T47D (cell line): ENCODE measurements around the genes UBE2E3, NEUROD1, PPP1R1C and DUSP19.

DNA sequence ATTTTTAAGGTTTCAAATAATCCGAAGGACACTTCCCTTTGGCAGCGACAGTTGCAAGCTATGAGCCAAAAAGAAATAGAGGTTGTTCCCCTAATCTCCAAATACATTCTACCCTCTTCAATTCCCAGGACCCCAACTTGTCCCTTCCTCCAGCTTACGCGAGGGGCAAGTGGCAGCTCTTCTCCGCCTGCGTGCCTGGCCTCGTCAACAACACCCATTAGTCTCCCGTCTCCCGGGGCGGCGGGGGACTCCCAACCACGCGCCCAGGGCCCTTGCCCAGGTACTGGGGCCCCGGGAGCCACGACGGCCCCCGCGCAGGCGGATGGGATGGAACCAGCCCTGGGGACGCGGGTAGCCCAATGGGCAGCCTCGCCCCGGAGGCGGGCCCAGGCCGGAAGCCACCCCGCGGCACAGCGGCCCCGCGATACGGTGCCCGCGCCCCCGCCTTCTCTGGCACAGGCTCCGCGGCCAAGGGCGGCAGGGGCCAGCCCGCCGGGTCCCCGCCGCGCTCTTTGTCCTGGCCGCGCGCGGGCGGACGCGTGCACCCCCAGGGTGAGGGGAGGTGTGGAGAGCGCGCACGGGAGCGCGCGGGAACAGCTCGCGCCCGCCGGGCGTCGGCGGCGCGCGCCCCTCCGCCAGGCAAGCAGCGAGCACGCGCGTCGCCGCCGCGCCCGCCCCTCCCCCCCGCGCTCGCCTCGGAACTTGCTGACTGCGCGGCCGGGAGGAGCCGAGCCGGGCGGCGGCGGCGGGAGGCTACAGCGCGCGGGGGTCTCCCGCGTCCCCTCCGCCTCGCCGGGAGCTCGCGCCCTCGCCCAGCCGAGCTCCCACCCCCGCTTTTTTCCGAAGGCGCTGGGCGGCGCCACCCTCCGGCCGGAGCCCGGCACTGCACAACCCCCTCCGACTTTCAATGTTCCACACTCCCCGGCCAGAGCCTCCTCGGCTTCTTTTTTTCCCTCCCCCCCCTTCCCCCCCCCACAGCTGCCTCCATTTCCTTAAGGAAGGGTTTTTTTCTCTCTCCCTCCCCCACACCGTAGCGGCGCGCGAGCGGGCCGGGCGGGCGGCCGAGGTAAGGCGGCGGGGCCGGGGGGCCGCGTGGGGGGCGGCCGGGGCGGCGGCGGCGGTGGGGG is at the start of gene UBE2E3:
Gene UBE2E3, plus strand, starts transcription at position 698 of the 1,127 bp plus-strand sequence.
- RRBS: 2% methylated on average over 72 of the region's 132 CpGs

DNA sequence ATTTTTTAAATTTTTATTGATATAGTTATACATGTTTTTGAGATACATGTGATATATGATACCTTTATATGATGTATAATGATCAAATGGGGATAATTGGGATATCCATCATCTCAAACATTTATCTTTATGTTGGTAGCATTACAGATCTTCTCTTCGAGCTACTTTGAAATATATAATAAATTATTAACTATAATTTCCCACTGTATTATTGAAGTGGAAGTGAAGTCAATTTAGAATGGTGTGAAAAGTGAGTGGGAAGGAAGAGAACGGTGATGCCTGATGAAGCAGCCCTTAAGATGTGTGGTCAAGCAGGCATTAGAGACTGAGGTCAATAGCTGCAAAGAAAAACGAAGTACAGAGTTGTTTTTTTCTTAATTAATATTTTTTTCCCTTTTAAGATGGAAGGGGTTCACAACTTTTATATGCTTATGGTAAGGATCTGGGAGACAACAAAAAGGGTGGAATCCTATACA is 34.3 kb downstream of the UBE2E3 start:
- RRBS: no CpG with 5 or more reads among the region's 3 CpGs

DNA sequence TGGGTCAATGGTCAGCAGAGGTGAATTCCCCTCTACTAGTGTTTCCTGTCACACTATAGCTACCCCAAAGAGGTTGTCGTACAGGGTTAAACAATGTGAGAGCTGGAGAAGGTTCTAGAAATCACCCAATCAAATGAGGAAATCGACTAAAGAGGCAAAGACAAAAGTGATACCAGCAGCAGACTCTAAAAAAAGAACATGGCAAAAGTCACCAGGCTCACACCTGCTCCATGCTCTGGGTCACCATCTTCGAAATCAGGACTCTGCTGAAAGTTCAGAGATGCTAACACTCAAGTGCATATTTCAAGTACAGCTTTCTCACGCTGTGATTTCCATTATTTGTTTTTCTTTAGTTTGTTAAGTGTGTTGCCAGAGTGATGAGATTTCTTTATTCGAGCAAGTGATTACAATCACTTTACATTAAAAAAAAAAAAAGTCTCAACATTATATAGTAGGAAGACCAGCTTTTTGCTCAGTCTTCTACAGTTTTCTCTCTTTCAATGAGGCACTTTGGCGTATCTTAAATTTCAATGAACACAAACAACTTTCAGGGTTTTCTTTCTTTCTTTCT is 144.5 kb upstream of the ITGA4 start:
- RRBS: no CpG with 5 or more reads among the region's 6 CpGs

- RRBS: 83% methylated on average over 6 of the region's 61 CpGs
Measured at GRCh38 chr2:181680370-181681401, at the start of gene NEUROD1. Gene NEUROD1, minus strand, starts transcription at chr2:181680517.

DNA sequence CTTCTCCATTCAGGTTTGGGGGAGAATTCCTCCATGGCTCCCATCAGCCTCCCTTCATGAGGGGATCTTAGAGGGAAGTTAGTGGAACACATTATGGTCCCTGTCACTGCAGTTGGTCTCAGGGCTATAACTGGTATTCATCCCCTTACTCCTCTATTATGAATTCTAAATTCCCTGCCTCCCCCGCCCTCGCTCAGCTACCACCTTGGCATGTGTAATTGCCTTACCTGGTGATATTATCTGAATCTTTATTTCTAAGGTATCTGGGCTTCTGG is 48.4 kb upstream of the NEUROD1 start:
- RRBS: no CpG with 5 or more reads among the region's 2 CpGs

- RRBS: no CpG with 5 or more reads among the region's 9 CpGs
Measured at GRCh38 chr2:181985460-181986288, at the start of gene PPP1R1C. Gene PPP1R1C, plus strand, starts transcription at chr2:181985853.

DNA sequence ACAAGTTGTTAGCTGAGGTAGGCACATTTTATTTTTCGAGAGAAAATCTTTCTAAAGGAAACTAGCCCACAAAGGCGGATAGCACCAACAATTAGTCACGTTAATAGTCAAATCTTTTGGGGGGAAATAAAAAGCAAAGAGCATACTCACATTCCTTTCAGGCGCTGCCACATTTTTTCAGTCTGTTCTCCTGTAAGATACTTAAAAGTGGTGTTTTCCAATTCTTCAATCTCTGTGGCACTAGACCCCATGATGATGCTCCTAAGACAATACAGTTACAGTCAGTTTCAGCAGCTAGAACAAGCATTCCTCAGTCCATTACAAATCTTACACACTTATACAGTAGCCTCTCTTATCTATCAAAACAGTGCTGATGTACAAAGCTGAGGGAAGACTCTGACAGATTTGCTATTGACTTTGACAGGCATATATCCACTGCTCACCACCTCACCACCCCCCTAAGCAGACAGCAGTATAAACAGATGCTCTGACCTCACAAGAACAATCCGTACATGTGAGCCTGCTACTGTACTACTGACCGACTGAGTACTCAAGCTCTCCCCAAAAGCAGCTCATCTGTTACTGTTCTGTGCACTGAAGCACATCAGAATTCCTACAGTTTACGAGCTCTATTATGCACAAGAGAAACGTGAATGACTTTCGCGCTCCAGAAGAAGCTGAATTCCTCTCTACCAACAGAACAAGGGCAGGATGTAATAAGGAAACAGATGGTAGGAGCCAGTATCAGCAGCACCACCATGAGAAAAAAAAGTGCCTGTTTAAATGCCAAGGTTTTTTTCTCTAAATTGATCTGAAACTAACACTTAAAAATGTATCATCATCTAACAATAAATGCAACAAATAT is 95.5 kb upstream of the PDE1A start:
- RRBS: no CpG with 5 or more reads among the region's 10 CpGs

GRCh38 chr2:182584249-182584534 is 131.9 kb upstream of the DNAJC10 start:
- RRBS: no CpG with 5 or more reads among the region's 2 CpGs

DNA sequence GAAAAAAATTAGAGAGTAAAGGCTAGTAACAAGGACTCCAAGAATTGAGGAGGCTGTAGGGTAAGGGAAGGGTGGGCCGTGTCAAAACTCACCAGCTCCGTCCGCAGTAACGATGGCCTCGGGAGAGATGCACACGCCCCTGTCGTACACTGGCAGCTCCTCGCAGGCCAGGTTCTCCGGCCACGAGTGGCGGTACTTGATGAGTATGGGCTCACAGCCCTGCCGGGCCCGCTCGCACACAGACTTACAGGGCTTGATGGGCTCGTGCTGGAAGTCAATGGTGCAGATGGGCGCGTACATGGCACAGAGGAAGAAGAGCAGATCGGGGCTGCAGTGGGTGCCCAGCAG is 480 bp downstream of the FRZB start:
- RRBS: 94% methylated on average over 2 of the region's 18 CpGs

- RRBS: no CpG with 5 or more reads among the region's 23 CpGs
Measured at GRCh38 chr2:183078569-183079458, at the start of gene DUSP19. Gene DUSP19, plus strand, starts transcription at chr2:183078747.

DNA sequence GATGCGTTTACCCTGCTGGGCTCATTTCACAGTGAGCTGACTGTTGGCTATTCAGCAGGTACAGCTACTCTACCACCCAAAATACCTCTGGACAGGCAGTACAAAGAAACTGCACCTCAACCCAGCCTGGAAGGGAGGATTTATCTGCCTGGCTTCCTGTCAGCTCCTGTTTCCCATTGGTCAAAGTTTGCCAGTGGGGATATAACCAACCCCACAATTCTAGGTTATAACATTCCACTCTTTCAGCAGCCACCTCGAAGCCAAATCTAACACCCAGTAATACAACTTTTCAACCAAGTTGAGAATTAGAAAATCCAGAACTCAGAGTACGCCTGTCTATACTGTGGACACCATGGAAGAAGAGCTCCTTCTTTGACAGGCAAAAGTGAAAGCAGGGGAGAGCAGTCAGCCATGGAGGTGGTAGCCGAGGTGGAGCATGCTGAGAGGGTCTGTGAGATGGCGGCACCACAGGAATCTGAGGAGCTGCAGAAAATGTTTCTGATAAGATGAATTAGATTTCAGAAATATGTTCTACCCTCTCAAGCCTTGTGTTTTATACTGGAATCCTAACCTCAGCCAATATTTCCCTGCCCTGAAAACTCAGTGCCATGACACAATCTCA is 10.8 kb downstream of the DUSP19 start:
- RRBS: no CpG with 5 or more reads among the region's 5 CpGs

- RRBS: no CpG with 5 or more reads among the region's 5 CpGs
Measured at GRCh38 chr2:185276355-185276661, 462.3 kb upstream of the FSIP2 start.

DNA sequence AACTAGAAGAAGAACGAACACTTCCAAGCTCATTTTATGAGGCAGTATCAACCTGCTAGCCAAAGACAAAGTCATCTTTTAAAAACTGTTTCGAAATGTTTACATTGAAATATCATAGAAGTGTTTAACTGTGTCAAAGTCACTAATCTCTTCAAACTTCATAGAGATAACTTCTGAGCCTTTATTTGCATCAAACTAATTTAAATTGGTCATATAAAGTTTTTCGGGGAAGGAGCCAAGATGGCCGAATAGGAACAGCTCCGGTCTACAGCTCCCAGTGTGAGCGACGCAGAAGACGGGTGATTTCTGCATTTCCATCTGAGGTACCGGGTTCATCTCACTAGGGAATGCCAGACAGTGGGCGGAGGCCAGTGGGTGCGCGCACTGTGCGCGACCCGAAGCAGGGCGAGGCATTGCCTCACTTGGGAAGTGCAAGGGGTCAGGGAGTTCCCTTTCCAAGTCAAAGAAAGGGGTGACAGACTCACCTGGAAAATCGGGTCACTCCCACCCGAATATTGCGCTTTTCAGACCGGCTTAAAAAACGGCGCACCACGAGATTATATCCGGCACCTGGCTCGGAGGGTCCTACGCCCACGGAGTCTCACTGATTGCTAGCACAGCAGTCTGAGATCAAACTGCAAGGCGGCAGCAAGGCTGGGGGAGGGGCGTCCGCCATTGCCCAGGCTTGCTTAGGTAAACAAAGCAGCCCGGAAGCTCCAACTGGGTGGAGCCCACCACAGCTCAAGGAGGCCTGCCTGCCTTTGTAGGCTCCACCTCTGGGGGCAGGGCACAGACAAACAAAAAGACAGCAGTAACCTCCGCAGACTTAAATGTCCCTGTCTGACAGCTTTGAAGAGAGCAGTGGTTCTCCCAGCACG is 126.0 kb downstream of the FSIP2 start:
- RRBS: no CpG with 5 or more reads among the region's 33 CpGs

GRCh38 chr2:186544218-186544915 is 45.5 kb upstream of the ITGAV start:
- RRBS: no CpG with 5 or more reads among the region's 3 CpGs

- RRBS: no CpG with 5 or more reads among the region's 21 CpGs
Measured at GRCh38 chr2:186590670-186591863, 1.2 kb downstream of the ITGAV start.

GRCh38 chr2:186592016-186592763 is 2.3 kb downstream of the ITGAV start:
- RRBS: no CpG with 5 or more reads among the region's 4 CpGs

GRCh38 chr2:186633940-186634673 is 44.3 kb downstream of the ITGAV start:
- RRBS: no CpG with 5 or more reads among the region's 1 CpG

GRCh38 chr2:186887111-186887535 is 38.2 kb upstream of the ZSWIM2 start:
- RRBS: no CpG with 5 or more reads among the region's 6 CpGs

DNA sequence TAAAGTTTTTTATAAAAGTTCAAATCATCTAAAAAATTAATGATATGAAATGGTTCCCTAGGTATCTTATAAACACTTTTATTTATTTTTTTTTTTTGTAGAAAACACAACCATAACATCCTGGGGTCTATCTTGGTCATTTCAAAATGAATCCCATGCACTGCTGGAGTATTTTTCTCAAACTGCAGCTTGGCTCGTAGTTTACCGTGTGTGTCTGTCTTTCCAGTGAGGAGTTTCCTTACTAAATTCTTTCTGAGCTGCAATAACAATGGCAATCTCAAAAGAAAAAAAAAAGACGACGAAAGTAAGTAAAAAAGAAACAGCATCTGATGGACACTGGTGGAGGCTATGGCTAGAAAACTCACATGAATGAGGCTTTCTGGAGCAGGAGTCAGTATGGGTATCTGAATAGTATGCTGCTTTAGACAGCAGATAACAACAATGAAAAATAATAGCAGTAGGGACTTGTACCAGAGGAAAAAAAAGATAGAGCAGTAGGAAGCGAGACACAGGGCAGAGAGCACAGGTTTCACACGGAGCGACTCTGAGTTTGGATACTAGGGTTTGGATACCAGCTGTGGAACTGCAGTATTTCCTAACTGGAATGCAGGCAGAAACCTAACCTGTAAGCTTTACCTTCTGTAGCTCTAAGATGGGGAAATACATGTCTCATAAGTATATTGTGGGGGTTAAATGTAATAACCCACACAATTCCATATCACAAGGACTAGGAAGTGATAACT is 43.5 kb downstream of the CALCRL start:
- RRBS: no CpG with 5 or more reads among the region's 7 CpGs